ENCODE measurements around a stretch of chr1.

- RRBS, result no CpG with 5 or more reads among the region's 5 CpGs
Measured at GRCh38 chr1:2527098-2527375, 641 bp upstream of the PANK4 start.

DNA sequence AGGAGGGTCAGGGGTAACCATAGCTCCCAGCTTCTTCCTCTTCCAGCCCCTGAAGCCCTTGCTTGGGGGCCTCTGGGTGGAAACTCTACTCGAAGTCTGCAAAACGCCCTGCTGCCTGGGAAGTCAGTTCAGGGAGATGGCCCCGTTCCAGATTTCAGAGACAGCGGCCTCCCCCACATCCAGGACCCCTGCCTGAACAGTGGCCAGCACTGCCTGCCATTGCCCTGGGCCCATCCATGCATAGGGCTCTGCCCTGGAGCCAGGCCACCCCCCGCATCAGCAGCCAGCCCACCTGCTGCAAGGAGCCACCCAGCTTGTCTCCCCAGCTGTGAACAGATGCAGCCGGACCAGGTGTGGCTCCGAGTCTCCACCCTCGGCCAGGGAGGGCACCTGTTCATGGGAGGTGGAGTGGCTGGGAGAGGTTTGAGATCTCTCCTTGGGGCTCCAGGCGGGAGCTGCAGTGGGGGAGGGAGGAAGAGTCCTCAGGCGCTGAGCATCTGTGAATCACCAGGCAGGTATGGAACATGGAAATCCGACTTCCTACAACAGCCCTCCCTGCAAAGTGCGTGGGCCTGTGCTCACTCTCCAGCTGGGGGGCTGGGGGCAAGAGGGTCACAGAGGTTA lies 4.6 kb upstream of the HES5 start:
- RRBS, result no CpG with 5 or more reads among the region's 12 CpGs

GRCh38 chr1:2554991-2555490 lies 1.1 kb upstream of the TNFRSF14 start:
- RRBS, result 6% methylated on average over 3 of the region's 11 CpGs

DNA sequence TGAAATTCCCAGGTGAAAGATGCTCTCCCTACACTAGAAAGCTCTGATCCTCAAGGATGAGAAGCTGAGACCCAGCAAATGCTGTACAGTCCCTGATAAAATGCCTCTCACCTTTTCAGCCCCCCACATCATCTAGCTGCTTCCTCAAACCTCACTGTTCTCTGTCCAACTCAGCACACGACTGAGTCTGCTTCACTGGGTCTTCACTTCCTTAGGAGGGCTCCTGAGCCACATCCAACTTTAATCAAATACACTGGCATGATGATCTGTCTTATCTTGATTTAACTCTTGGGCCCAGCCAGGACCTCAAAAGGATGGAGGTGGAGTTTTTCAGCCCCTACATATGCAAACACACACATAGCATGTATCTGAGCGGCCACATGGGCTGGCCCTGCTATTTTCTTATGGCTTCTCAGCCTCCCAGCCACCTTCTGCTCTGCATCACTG lies 2.0 kb upstream of the PRXL2B start:
- RRBS, result no CpG with 5 or more reads among the region's 2 CpGs

- RRBS, result 92% methylated on average over 8 of the region's 18 CpGs
Measured at GRCh38 chr1:2984957-2985718, 36.1 kb upstream of the ACTRT2 start.

DNA sequence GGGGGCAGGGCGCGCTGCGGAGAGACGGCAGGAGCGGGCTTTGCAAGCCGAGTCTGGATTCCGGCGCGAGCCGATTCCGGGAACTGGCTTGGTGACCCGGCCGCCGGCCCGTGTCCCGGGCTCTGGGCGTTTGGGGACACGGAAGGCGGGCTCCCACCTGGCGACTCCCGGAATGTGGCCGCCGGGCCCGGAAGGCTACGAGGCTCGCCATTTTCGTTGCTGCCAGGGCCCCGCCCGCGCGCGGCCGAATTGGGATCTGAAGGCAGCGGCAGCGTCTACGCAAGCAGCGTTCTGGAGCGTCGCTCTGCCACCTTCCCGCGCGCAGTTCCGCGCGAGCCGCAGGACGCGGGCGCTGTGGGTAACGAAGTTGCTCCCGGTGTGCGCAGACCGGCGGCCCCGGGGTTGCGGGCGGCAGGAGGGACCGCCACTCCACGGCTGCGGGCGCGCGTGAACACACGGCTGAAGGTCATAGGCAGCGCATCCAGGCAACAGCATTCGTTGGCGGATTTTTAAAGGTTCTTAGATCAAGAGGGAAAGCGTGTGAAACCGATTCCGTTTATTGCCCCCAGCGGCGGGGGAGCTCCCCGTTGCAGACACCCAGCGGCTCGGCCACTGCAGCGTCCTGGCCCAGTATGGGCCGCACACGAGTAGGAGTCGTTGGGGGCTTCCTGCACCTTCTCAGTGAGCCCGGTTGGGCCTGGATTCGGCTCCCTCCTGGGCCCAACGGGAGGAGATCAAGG lies 5.3 kb upstream of the PRDM16 start:
- RRBS, result 94% methylated on average over 15 of the region's 82 CpGs

- RRBS, result 41% methylated on average over 4 of the region's 25 CpGs
Measured at GRCh38 chr1:3075885-3076560, 7.0 kb downstream of the PRDM16 start.

DNA sequence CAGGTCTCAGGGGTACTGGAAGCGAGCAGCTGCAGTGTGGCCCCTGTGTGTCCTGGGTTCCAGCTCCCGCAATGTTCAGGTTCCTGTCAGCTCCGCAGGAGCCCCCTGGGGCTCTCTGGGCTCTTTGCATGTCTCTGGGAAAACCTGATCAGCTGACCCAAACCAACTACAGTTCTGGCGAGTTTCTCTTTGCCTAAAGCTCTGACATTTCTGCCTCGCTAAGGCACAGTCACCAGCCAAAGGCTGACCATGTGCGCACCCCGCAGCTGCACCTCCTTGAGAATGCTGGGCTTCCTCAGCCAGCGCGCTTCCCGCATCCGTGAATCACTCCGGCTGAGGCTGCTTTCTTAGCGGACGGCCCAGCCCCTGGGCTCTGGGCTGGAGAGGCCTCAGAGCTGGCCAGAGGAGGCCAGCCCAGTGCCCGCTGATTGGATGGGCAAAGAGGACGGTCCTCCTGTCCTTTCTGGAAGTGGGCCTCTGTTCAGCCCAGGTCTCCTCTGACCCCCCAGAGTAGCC lies 56.0 kb downstream of the PRDM16 start:
- RRBS, result no CpG with 5 or more reads among the region's 16 CpGs

GRCh38 chr1:3170286-3170939 lies 101.4 kb downstream of the PRDM16 start:
- RRBS, result no CpG with 5 or more reads among the region's 18 CpGs

DNA sequence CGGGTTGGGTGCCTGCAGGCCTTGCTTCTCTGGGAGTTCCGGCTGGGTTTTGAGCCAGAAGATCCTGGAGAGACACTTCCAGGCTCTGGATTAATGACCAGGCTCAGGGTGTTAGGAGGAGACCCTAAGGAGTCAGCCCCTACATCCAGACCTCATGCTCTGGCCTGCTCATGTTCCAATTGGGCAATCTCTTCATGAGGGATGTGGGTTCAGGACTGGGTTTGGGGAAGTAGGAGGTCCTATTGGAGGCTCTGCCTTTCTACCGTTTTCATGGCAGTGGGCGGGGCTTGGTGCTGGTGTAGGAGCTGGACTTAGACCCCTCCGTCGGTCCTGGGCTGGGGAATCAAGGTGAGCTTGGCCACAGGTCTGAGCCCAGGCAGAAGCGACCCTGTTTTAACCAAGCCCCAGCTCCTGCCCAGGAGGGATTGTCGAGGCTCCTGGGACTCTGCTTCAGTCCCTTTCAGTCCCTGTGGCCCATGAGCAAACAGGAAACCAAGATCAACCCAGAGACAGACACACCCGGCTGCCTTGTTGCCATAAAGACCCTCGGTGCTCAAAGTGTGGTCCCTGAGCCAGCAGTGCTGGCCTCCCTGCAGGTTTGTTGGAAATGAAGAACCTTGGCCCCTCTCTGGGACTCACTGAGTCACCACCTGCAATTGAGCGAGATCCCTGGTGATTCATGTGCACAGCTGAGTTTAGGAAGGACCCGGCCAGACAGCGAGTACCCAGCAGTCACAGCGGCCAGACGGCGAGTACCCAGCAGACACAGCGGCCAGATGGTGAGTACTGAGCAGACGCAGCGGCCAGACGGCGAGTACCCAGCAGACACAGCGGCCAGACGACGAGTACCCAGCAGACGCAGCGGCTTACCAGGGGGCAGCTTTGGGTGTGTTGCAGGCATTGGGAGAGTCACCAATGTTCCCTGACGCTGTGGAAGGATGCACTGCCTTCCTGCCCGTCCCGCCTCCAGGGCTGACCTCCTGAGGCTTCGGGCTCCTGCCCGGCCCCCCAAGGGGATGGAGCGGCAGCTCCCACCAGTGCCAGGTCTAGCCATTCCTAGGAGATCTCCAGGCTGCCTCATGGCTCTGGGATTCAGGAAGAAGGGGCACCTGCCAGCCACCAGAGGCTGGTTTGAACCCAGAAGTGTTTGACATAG lies 123.7 kb downstream of the PRDM16 start:
- RRBS, result no CpG with 5 or more reads among the region's 32 CpGs

GRCh38 chr1:3221713-3222861 lies 153.1 kb downstream of the PRDM16 start:
- RRBS, result no CpG with 5 or more reads among the region's 25 CpGs

DNA sequence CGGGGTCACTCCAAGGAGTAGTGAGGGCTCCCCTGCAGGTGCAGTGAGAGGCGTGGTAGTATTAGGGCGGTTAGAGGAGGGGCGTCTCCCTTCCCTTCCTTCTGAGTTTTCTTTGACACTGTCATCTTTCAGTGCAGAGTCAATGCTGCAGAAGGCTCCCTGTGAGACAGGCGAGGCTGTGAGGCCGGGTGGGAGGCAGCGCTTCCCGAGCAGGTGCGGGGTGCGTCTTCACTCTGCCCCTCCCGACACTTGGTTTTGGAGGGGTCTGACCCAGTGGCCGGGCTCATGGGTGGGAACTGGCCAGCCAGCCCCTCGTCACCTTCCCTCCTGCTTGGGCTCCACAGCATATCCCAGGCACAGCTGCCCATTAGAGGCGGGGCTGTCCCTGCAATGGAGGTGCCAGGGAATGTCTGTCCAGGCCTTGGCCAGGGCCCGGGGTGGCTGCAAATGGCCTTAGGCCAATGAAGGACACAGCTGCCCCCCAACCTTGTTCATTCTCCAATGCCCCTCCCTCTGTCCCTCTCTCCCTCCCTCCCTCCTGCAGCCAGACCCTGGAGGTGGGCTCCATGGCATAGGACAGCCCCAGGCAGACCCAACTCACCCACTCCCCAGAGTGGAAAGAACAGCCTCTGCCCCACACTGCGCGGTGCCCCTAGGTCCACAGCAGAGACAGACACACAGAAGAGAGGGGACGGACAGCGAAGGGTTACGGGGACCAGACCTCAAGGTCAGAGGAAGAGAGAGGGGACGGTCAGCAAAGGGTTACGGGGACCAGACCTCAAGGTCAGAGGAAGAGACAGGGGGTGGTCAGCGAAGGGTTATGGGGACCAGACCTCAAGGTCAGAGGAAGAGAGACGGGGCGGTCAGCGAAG lies 171.4 kb upstream of the ARHGEF16 start:
- RRBS, result 60% methylated on average over 6 of the region's 26 CpGs

GRCh38 chr1:3314049-3314371 lies 140.5 kb upstream of the ARHGEF16 start:
- RRBS, result no CpG with 5 or more reads among the region's 11 CpGs

GRCh38 chr1:3316196-3317182 lies 138.0 kb upstream of the ARHGEF16 start:
- RRBS, result no CpG with 5 or more reads among the region's 16 CpGs

- RRBS, result no CpG with 5 or more reads among the region's 14 CpGs
Measured at GRCh38 chr1:3333722-3334366, 120.6 kb upstream of the ARHGEF16 start.

DNA sequence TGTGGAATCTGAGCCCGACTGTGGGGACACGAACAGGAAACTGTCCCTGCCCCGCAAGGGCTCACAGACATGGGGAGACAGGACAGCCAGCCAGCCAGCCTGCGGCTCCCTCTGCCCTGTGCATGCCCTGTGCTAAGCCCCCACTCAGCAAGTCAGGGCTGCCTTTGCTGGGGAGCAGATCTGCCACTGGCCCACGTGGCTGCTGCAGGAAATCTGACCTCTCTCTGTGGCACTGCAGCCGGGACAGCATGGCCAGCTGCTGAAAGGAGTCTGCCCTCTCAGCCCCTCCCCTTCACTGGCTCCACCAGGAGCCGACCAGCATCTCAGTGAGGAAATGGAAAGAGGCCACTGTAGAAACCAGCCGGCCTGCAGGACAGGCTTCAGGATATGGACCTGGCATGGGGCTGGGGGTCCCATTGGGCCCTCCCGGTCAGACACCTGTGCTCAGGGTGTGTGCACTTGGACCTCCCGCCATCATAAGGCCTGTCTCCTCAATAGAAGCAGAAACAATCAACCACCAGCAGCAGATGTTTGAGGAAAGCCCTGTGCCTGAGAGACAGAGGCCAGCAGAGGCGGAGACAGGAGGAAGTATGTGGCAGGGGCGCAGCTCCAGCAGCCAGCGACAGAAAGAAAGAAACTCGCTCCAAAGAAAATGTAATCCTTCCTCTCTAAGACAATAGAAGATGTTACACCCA lies 3.8 kb downstream of the ARHGEF16 start:
- RRBS, result 12% methylated on average over 3 of the region's 14 CpGs

DNA sequence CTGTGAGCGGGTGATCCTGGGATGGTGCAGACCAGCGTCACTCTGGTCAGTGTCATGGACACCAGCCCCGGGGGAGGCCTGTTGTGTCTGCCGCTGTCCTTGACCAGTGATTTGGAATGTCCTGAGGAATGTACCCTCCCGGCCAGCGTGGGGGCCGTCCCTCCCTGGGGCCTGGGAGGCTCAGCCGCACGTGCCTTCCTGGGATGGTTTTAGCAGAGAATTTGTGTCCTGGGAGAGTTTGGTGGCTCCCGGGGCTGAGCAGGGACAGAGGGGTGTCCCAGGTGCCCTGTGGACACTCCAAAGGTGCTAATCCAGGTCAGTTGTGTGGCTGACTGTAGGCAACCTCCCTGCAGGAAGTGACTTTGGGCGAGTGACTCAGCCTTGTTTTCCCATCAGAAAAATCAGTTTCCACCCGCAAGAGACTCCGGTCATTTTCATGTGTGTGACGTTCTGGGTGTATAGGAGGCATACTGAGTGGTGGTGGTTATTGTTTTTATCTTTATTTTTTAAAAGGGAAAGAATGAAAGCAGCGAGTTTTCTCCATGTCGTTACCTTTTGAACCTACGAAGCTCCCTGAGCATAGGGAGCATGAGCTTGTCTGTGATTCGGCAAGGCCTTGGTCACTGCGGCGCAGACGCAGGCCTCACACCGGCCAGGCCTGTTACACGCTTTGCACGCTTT lies 6.4 kb downstream of the ARHGEF16 start:
- RRBS, result 53% methylated on average over 7 of the region's 24 CpGs

- RRBS, result no CpG with 5 or more reads among the region's 9 CpGs
Measured at GRCh38 chr1:3561904-3562241, 49.4 kb downstream of the MEGF6 start.

GRCh38 chr1:3654674-3655130 lies 2.4 kb downstream of the TP73 start:
- RRBS, result no CpG with 5 or more reads among the region's 17 CpGs

- RRBS, result 96% methylated on average over 1 of the region's 21 CpGs
Measured at GRCh38 chr1:3740969-3741876, 11.0 kb upstream of the CCDC27 start.